ENCODE measurements around a stretch of chr1.

GRCh38 chr1:59072142-59072602 lies 224.7 kb upstream of the FGGY start:
- RRBS, result no CpG with 5 or more reads among the region's 3 CpGs

DNA sequence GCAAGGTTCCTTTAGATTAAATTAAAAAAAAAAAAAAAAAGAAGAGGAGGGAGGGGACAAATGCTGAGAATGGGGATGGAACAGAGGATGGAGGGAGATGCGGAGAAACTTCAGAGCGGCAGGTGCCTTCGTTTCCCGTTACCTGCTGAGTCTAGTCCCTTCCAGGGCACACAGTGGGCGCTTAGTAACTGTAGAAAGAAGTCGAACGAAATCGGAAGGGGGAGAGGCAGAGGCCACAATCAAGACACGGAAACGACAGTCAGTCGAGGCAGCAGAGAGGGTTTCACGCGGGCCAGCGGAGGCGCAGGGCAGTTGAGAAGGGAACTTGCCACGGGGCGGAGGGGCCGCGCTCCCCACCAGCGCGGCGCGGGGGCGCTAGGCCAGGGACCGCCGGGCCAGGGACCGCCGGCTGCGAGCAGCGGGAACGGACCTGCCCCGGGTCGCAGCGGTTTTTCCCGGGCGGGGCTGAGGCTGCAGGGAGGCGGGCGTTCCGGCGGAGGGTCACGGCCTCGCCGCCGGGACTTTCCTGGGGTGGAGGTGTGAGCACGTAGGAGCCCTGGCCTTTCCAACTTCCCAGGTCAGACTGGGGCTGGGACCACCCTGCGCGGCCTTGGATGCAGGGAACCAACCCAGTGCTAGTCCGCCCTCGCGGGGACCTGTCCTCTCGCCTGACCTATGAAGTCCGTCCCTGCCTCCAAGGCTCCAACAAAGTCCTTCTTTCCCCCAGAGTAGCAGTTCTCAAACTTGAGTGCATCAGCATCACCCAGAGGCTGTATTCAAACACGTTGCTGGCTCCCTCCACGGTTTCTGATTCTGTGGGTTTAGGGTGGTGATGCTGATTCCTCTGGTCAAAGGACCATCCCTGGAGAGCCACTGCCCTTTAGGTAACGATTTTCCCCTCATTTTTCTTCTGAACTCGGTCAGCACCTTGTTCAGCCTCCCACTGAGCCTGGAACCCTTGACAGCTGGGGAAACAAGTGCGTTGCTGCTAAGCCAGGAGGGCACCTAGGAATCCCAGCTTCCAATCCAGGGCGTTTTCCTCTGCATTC lies 150.0 kb upstream of the FGGY start:
- RRBS, result 2% methylated on average over 5 of the region's 58 CpGs

GRCh38 chr1:59487362-59487860 lies 190.5 kb downstream of the FGGY start:
- RRBS, result no CpG with 5 or more reads among the region's 2 CpGs

DNA sequence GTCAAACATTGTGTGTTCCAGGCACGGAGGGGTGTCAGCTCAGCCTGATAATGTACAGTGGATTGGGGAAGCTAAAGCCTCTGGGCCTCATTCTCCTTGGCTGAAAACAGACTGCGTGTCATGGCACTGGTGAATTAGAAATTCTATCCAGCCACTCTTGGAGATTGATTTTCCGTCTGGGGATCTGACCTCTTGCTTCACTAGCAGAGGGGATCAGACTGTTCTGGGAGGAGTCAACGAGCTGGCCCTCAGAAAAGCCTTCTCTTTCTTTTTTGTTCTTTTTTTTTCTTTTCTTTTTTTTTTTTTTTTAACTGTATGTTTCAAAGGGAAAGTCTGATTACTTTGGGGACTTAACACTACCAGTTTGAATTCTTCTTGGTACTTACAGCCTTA lies 123.4 kb upstream of the HOOK1 start:
- RRBS, result no CpG with 5 or more reads among the region's 4 CpGs

DNA sequence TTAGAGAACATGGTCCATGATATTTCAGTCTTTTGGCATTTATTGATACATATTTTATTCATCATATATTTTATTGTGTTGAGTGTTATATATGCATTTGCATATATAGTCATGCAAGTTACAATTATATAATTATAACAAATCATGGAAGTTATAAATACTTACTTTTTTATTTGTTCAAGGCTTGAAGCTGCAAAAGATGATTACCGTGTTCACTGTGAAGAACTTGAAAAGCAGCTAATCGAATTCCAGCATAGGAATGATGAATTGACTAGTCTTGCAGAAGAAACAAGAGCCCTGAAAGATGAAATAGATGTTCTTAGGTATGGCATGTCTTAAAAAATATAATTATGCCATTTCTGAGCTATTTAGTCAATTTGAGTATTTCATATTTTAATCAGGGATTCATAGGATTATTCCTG lies 32.1 kb downstream of the HOOK1 start:
- RRBS, result no CpG with 5 or more reads among the region's 2 CpGs

DNA sequence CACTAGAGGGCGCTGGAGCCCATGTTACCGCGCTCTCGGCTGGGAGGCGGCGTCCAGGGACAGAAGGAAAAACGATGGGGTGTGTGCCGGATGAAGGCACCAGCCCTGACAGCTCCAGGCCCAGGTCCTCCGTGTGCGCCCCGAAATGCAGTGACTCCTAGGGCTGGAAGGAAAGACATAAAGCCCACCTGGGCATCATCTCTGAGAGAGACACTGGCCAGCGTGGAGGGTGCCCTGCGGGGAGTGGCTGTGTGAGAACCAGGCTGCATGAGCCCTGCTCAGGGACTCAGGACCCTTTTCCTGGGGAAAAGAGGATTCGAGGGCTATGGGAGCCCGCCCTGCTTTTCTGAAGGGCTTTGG lies 45.0 kb upstream of the CYP2J2 start:
- RRBS, result no CpG with 5 or more reads among the region's 15 CpGs

DNA sequence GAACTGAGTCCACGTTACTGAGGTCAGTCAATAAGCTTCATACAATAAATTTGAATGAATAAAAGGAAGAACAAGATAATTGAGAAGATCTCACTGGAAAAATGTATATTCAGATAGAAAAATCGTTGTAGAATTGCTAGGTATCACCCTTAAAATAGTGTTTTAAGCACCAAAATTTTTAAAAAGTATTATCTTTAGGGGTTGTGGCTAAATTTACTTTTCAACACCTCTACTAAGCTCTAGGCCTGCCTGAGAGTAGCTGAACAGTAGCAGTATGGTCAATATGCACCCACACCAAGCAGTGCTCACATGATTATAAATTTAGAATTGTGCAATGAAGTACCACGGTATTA lies 200.7 kb upstream of the C1orf87 start:
- RRBS, result no CpG with 5 or more reads among the region's 3 CpGs

GRCh38 chr1:60911723-60912387 lies 170.5 kb upstream of the NFIA start:
- RRBS, result no CpG with 5 or more reads among the region's 6 CpGs

- RRBS, result no CpG with 5 or more reads among the region's 5 CpGs
Measured at GRCh38 chr1:60949178-60949817, 133.1 kb upstream of the NFIA start.

DNA sequence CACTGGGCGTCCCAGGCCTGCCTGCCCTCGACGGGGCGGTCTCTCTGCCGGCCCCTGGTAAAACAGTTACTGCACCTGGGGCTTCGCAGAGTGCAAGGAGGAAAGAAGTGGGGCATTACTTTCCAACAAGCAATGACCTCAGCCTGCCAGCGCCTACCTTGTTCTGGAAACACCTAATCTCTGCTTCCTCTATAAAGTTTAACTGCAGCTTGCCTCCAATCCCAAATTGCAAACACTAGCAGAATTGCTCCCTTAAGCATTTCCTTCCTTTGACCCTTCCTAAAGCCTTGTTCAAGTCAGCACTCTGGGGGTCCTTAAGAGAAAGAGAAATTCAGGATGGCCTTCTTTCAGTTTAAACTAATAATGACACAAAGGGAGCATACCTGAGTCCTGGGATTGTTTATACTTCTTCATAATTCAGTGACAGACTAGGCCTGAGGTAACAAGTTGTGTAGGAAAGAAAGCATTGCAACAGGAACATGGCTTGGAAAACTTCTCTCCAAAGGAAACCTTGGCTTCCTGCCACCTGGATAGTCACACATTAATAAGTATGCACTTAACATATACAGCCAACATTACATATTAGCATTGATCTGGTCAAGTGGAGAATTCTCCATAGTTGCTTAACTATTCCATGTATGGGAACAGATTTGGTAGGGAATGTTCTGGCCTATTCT lies 27.5 kb upstream of the NFIA start:
- RRBS, result 51% methylated on average over 4 of the region's 7 CpGs

DNA sequence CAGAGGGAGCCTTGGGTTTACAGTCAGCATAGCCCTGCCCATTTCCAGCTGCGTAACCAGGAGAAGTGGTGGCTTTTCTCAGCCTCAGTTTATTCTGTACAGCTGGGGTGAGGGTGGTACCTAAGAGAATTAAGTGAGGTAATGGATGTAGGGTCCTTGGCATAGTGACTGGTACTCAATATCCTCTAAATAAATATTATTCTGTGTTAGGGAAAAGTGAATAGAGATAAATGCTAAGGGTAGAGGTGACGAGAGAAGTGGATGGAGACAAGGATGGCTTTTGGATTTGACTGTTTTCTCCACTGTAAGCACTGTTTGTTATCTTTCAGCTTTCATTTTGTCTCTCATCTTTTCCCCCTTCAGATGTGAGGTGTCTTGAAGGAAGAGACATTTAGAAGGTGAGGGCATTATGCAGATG lies 91.4 kb downstream of the NFIA start:
- RRBS, result no CpG with 5 or more reads among the region's 2 CpGs

- RRBS, result no CpG with 5 or more reads among the region's 11 CpGs
Measured at GRCh38 chr1:61213570-61214117, 131.3 kb downstream of the NFIA start.

- RRBS, result no CpG with 5 or more reads among the region's 3 CpGs
Measured at GRCh38 chr1:61407386-61407941, 317.5 kb downstream of the TM2D1 start.

- RRBS, result no CpG with 5 or more reads among the region's 9 CpGs
Measured at GRCh38 chr1:61457269-61457945, 267.5 kb downstream of the TM2D1 start.

DNA sequence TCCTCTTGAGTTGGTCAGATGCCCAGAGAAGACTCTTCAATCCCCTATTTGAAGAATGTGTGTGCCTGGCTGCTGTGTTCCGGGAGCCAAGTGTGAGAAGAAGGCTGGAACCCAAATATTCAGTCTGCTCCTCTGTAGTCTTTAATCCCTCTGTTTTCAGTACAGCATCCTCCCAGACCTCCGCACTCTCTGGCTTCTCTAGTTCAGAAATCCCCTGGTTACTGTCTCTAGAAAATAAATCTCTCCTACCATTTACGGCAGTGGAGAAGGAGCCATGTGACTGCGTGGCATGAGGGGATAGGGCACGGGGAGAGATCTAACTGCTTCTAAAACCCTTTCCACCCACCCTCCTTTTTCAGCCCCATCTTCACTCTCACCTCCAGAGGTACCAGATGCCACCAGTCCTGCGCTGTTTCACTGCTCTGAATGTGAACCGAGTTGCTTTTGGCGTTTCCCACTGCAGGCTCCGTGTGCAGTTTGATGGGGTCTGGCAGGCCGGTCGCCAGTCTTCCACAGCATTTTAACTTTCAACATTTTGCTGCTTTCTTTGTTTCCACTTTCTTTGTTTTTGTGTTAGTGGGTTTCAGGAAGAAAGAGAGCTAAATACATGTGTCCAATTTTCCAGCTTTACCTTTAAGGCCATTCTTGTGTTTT lies 133.2 kb downstream of the TM2D1 start:
- RRBS, result no CpG with 5 or more reads among the region's 11 CpGs

- RRBS, result 1% methylated on average over 21 of the region's 54 CpGs
Measured at GRCh38 chr1:62687371-62688053, 674 bp downstream of the DOCK7 start.

- RRBS, result no CpG with 5 or more reads among the region's 1 CpG
Measured at GRCh38 chr1:62800813-62801138, 16.8 kb downstream of the ATG4C start.

- RRBS, result 12% methylated on average over 23 of the region's 52 CpGs
Measured at GRCh38 chr1:63316810-63317380, 5.5 kb upstream of the FOXD3 start.

DNA sequence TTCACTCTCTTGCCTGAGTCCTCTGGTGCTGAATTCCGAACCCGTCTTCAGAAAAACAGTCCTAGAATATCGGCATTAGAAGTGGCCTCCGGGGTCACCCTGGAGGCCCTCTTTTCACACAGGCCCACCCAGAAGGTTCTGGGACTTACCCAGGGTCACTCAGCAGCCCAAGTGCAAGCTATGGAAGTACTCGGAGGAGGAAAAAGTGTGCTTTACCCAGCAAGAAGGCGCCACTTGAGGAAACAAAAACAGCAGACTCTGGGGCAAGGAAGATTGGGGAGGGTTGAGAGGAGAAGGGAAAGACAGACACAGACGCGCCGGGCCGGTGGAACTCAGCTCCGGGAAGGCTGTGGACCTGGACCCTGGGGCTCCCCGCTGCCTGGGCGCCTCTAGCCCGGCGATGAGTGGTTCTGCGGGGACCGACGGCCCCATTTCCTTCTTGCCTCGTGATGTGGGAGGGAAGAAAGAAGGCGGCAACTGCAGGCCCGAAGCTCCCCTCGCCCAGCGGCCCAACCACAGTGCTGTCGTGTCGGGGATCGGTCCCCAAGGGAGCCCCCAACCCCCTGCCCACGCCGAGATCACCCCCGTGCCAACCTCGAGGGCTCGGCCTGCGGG lies 7.1 kb downstream of the FOXD3 start:
- RRBS, result 25% methylated on average over 7 of the region's 32 CpGs

Measured in iris pigment epithelial cell (primary cell).